Metanephros (tissue), 2 donors: ENCODE measurements around the genes CTDSP1, USP37 and ZNF142.

GRCh38 chr2:217833916-217834712 is 168.7 kb downstream of the TNS1 start:
- RAMPAGE, long total RNA: no peak

GRCh38 chr2:217846200-217846942 is 156.4 kb downstream of the TNS1 start:
- RAMPAGE, long total RNA: no peak

DNA sequence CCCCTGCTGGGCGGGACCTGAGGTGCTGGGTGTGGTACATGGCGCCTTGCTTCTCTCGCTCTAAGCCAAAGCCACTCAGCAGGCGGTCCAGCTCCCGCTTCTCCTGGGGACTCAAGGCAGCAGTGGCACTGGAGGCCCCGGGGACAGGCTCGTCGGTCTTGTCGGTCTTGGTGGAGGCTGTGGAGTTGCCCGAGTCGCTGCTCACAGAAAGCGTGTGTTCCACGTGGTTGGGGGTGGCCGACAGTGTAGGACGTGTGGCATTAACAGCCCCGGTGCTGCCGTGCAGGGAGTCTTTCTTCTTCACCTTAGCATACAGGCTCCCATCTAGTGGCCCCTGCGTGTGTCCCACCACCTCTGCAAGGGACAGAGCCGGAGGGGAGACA is 154.1 kb downstream of the TNS1 start:
- RAMPAGE, long total RNA: no peak

DNA sequence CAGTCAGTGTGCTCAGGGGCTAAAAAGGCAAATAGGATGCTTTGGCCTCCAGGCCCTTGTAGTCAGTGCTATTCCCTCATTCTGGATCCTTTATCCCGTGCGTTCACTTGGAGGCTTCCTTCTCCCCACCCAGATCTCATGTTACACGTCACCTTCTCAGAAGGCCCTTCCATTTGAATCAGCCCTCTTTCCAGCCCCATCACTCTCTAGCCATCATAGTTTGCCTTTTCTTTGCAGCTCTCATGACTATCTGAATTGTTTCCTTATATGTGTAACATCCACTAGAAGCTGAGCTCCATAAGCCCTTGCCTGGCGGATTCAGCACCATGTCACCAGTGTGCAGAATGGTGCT is 113.4 kb downstream of the TNS1 start:
- RAMPAGE, long total RNA: no peak

DNA sequence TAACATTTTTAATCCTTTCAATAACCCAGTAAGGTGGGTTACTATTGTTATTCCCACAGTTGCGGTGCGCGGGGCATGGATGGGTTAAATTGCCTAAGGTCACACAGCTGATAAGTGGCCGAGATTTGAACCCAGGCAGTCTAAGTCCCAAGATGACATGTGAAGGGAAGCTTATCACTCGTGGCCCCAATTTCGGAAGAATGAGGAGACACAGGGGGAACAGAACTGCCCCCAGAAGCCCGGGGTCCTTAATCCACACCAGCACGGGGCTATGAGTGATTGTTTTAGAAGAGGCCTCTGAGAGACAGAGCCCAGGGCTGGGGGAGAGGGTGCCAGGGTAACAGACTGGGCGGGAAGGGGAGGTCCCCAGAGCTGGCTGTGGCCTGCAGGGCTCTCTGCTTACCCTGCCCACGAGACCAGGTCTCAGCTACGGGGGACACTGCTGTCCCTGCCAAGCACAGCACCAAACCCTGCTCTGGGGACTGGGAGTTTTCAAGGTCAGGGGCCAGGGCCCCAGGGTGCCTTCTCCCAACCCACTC is 80.9 kb downstream of the TNS1 start:
- RAMPAGE, long total RNA: no peak

GRCh38 chr2:217942801-217943231 is 60.0 kb downstream of the TNS1 start:
- RAMPAGE, long total RNA: no peak

DNA sequence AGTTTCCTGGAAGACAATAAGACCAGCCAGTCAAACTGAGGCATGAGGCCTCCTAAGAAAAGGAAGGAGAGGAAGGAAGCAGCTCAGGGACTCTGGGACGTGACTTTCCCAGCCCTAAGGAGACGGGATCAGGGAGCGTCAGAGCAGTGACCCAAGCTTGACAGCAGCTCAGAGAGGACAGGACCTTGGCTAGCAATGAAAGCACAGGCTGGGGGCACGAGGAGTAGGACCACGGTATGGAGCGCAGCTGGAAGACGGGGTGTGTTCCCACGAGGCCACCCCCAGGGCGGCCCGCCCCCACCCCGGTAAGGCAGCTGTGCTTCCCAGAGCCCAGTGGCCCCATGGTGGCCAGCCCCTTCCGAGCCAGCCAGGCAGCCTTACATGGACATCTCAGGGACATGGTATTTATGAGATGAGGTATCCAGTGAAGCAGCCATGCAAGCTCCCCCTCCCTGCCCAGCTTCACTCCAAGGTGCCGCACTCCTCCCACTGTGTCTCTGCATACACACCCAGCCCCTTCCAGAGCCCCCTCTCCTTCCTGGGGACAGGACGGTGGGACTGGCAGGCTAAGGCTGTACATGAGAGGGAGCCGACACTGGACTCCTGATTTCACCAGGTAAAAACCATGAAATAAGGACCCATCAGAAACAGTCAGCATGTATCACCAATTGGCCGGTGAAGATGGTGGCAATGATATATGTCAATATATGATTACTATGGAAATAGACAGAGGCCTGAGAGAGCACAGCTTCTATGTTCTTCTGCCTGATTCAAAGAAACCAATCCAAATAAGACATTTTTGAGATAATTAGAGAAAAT is 45.7 kb downstream of the TNS1 start:
- RAMPAGE, long total RNA: no peak

DNA sequence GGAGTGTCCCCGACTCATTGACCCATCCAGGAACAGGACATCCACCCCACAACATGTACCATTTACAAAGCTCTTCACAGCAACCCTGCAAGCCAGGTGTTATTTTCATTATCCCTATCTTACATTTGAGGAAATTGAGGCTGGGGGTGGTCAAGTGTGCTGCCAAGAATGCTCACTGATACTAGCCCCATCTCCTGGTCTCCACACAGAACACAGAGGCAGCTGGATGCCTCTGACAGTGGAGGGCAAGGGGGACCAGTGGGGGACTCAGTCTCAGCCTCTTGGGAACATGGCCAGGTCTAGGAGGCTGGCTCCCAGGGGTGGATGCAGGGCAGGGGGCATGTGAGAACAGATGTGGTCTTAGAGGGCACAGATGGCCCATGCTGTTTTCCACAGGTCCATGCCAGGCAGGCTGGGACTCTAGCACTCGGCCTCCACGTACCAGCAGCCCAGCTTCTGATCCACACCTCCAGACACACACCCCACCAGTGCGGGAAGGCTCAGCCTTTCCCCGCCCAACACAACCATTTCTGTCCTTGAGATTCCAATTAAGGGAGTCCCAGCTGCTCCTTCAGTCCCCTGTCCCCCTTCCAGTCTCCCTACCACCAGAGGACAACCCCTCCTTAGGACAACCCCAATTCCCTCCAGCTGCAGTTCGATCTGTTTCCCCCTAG is 42.5 kb downstream of the TNS1 start:
- RAMPAGE, long total RNA: no peak

DNA sequence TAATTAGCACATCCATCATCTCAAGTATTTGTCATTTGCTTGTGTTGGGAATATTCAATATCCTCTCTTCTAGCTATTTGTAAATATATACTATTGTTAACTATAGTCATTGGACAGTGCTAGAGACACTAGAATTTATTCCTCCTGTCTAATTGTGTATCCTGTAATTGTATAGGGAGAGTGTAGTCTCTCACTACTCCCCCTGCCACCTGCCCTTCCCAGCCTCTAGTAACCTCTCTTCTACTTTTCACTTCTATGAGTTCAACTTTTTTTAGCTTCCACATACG is 23.0 kb upstream of the RUFY4 start:
- RAMPAGE, long total RNA: no peak

- RAMPAGE, long total RNA: no peak
These were observed 13.9 kb upstream of the CXCR1 start for GRCh38 chr2:218180552-218181076.

- RAMPAGE, long total RNA: no peak
These were observed 21.0 kb downstream of the ARPC2 start for GRCh38 chr2:218237950-218238436.

DNA sequence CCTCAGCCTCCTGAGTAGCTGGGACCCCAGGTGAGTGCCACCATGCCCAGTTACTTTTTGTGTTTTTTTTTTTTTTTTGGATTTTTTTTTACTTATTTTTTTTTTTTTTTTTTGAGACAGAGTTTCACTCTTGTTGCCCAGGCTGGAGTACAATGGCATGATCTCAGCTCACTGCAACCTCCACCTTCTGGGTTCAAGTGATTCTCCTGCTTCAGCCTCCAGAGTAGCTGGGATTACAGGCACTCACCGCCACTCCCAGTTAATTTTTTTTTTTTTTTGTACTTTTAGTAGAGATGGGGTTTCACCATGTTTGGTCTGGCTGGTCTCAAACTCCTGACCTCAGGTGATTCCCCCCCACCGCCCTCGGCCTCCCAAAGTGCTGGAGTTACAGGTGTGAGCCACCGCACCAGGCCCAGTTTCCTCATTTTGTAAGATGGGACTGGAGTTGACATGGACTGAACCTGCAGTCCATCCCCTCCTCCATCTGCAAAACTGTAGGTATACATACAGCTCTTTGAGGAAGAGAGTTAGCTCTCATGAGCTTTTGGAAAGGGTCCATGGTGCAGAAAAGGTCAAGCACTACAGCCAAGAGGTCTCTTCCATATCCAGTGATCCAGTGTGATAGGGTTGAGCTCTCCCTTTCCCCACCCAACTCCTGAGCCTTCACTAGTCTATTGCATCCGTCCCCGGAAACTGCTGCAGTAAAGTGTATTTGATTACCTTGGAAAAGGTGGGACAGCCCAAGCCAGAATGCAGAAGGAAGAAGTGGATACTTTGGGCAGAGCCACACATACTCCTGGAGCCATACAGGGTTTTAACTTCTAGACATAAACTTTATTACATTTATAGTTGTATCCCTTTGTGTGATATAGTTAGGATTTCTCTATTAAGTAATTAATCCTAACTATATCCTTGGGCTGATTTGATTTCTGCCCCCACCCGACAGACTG is 3.3 kb downstream of the PNKD start:
- RAMPAGE, long total RNA: no peak

DNA sequence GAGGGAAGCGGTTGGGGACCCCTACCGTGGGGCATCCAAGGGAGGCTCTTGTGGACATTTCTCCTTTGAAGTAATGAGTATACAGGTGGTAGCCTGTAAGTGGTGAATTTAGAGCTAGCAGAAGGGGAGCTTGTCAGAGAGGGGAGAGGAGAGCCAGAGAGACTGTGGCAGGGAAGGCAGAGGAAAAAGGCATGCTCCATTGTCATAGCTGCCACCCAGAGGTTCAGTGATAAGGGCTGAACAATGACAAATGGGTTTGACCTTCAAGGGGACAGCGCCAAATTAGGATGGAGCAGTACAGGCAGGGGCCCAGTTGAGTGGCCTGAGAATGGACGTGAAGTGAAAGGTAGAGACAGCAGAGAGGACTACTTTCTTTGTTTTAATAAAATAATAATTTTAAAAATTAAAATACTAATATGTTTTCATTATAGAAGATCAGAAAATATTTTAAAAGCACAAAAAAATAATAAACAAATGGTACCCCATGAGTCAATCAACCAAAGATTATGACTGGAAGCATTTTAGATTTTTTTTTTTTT is 15.4 kb upstream of the TMBIM1 start:
- RAMPAGE, long total RNA: no peak

DNA sequence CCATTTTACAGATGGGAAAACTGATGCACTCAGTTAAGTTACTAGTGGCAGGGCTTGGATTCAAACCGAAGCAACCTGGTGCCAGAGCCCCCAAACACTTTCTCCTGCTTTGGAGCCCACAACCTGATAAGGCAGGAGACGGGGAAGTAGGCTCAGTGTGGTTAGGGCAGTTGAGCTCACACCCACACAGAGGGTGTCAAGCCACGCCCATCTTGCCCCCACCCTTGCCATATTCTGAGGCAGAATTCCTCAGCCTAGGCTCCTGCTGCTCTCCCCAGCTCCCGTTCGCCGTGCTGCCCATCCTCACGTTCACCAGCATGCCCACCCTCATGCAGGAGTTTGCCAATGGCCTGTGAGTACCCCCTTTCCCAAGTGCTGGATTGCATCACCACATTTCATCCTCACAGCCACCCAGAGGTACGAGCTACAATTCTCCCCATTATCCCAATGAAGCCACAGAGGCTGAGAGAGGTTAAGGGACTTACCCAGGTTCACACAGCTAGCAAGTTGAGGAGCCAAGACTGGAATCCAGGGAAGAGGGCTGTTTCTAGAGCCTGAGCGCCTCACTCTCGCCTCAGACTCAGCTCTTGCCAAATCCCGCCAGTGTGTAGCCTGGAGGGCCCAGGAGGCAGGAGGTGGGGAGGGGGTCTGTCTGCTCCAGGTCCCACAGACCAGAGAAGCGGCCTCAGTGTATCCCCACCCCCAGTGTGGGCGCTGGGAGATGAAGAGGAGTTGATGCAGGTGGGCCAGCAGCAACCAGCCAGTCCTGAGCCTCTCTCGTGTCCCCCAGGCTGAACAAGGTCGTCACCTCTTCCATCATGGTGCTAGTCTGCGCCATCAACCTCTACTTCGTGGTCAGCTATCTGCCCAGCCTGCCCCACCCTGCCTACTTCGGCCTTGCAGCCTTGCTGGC is 5.6 kb upstream of the CTDSP1 start:
- RAMPAGE, long total RNA: no peak

GRCh38 chr2:218399013-218399979 is at the start of gene CTDSP1:
TSS of gene CTDSP1 (plus strand) at chr2:218399868.
- RAMPAGE, long total RNA: no peak

- RAMPAGE, long total RNA: no peak
These were observed 8.0 kb downstream of the CTDSP1 start for GRCh38 chr2:218407718-218408048.

DNA sequence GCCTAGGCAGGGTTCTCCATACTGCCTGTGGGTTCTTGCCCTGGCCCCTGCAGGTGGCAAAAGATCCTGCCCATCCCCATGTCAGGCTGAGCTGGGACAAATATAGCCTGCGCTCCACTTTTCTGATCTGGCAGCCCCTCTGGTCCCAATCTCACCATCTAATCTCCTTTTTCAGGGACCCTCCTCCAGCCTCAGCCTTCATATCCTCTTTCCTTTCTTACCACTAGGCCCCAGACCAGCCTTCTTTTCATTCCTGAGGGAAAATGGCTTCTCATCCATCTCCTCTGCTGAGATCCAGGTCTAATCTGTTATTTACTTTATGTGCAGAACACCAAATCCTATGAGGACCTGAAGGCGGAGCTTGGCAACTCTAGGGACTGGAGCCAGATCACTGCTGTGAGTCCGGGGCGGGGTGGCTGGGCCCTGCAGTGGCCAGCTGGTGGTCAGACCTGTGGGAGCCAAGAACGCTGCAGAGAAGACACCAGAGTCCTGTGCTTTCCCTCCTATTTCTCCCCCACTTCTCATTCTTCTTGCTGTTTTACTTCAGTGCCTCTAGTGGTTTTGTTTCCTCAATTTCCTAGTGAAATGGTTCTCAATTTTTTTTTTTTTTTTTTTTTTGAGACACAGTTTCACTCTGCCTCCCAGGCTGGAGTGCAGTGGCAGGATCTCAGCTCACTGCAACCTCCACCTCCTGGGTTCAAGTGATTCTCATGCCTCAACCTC is 19.6 kb downstream of the VIL1 start:
- RAMPAGE, long total RNA: no peak

DNA sequence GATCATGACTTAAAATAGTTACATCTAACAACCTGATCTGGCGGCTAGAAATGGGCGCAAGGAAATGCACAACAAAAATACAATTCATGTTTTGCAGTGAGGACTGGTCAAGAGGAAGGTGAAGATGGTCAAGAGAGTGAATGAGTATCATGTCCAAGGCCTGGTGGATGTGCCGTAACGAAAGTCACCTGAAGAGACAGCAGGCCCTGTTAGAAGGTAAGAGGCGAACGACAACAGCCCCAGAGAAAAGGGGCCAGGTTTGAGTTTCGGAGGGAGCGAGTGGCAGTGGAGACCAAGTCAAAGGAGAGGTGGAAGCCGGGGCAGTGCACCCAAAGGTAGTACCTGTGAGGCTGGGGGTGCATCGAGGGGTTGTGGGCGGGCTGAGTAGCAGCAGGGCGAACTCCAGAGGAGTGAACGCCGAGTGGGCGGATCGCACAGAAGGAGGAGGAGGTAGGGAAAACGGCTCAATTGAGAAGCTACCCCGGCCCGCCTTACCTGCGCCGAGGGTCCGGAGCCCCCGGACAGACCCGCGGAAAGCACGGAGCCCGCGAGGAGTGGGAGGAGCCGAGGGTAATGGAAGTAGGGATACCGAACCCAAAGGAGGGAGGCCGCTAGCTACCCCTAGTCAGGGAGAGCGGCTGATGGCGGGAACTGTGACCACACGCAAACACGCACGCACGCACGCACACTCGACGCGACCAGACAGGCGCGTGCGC is at the start of gene USP37:
Gene USP37, minus strand, starts transcription at position 669 of the 716 bp plus-strand sequence.
- RAMPAGE, long total RNA: no peak

GRCh38 chr2:218636526-218637235 is 22.7 kb downstream of the ZNF142 start:
- RAMPAGE, long total RNA: no peak

GRCh38 chr2:218659076-218659833 is at the start of gene ZNF142:
TSS of gene ZNF142 (minus strand) at chr2:218659623.
- RAMPAGE, long total RNA: start-site peak on the plus strand at chr2:218659692-218659738, 308 and 69 reads in 2 replicates